Smooth muscle cell (in vitro differentiated cells): ENCODE results near the genes MEIOC and C1QL1.

DNA sequence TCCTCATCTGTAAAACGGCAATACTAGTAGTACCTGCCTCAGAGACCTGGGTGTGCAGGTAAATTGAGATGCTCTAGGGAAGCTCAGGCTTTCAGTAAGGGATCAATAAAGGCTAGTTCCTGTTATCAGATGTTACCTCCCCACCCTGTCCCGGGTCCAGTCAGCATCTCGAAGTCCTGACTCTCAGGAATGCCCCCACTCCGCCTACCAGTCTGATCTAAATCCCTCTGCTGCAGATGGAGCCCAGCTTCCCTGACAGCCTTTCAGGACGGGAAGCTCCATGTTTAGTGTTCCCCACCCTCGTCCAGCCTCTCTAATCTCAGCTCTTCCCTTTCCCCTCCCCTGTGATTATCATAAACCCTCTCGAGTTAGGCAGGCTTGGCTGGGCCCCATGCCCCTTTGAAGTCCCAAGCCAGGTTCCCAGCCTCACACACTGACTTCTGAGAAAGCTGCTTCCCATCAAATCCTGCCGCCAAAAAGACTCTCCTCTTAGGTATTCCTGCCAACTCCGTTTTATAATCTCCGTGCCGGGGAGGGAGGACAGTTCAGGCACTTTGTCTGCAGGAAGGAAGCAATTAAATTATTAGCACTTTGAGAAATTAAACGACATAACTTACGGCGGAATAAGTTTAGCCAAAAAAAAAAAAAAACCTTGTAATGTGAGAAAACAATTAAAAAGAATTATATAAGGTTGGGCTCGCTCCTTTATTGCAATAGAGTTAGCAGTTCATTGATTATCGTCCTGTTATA, 16.6 kb upstream of the ETV4 start:
- RAMPAGE, long total RNA = no peak

DNA sequence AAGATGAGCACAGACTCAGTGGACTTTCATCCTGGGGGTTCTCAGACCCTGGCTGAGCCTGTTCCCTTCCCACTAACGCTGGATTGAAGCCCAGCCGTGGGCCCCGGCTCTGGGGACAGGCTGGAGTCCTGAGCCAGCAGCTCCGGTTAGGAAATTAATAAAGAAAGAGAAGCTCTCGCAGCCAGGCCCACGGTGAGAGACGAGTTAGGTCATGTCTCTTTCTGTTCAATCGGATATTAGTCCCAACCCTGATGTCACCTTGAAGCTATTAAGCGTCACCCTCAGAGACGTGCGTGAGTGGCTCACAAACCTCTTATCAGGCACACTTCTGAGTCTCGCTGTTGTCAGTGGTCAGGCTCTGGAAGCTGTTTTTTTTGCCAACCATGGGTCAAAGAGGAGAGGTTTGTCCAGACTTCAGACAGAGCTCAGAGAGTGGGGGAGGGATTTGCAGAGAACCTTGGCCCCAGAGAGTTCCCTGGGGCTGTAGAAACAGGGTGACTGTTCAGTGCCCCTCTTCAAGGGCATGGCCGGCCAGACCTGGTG, 27.0 kb downstream of the MEOX1 start:
- RAMPAGE, long total RNA = no peak

GRCh38 chr17:43665857-43666268, 4.1 kb upstream of the MEOX1 start:
- RAMPAGE, long total RNA = no peak

- RAMPAGE, long total RNA = no peak
Measured at GRCh38 chr17:43917132-43917704, 9.9 kb upstream of the MPP2 start.

- RAMPAGE, long total RNA = no peak
Measured at GRCh38 chr17:44079852-44080708, 9.5 kb downstream of the G6PC3 start.

DNA sequence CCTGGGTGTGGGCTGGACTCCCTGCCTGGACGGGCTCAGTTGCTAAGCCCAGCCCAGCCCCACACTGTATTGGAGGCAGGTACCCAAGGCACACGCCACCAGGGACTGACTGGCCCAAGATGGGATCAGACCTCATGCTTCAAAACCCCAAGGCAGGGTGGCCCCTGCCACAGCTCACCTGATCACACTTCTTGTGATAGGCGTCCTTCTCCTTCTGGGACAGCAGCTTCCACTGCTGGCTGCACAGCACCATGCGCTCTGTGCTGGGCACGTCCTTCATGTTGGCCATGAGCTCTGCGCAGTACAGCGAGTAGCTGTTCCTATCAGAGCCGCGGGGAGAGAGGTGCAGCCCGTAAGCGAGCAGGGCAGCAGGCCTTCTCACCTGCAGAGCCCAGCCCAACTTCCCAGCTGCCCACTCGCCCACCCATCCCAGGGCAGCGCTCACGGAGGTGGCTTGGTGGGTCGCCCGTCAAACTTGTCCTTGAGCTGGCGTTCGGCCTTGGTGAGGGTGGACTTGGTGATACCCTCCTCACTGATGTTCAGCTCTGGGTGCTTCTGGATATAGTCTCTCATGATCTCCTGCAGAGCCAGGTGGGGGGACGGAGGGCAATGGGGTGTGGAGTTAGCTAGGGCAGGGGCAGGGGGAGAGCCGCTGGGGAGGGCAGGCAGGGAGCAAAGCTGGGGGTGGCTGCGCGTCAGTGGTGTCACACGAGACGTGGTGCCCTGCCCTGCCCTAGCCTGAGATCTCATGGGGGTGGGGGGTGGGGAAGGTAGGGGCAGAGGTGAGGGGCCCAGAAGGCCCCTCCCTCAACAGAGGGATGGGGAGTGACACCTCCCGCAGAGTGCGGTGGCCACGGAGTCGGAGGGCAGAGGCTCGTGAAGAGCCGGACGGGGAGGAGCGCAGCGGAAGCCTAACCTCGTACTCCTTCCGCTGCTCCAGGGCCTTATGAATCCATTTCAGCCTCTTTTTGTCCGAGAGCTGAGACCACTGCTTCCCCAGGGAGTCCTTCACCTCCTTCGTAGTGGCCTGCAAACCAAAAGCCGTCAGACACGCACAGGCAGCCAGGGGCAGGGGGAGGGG, 7.7 kb downstream of the UBTF start:
- RAMPAGE, long total RNA = no peak

DNA sequence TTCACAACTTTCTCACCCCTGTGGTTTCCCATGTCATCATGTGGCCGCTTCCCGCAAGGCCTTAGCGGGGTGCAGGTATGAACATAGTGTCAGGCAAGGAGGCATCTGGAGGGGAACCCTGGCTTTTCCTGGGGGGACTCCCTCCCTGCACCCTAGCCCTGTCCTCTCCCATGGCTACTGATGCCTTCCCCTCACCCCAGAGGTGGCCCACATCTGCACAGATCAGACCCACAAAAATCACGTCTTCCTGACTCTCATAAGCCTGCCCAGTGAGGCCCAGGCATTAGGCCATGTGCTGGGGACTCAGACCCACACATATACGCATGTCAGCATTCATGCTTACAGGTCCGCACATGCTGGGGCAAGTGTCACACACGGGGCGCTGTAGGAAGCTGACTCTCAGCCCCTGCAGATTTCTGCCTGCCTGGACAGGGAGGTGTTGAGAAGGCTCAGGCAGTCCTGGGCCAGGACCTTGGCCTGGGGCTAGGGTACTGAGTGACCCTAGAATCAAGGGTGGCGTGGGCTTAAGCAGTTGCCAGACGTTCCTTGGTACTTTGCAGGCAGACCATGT, 3.6 kb downstream of the GRN start:
- RAMPAGE, long total RNA = no peak

DNA sequence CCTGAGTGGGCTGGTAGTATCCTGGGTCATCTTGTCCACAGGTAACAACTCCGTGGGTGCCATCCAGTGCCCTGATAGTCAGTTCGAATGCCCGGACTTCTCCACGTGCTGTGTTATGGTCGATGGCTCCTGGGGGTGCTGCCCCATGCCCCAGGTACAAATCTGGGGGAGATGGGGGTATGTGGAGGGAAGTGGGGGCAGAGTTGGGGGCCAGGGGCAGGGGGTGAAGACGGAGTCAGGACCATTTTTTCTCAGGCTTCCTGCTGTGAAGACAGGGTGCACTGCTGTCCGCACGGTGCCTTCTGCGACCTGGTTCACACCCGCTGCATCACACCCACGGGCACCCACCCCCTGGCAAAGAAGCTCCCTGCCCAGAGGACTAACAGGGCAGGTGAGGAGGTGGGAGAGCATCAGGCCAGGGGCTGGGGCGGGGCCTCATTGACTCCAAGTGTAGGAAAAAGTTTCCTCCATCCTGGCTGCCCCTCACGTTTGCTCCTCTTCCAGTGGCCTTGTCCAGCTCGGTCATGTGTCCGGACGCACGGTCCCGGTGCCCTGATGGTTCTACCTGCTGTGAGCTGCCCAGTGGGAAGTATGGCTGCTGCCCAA, 5.2 kb downstream of the GRN start:
- RAMPAGE, long total RNA = no peak

- RAMPAGE, long total RNA = no peak
Measured at GRCh38 chr17:44374512-44375229, 11.0 kb upstream of the FAM171A2 start.

DNA sequence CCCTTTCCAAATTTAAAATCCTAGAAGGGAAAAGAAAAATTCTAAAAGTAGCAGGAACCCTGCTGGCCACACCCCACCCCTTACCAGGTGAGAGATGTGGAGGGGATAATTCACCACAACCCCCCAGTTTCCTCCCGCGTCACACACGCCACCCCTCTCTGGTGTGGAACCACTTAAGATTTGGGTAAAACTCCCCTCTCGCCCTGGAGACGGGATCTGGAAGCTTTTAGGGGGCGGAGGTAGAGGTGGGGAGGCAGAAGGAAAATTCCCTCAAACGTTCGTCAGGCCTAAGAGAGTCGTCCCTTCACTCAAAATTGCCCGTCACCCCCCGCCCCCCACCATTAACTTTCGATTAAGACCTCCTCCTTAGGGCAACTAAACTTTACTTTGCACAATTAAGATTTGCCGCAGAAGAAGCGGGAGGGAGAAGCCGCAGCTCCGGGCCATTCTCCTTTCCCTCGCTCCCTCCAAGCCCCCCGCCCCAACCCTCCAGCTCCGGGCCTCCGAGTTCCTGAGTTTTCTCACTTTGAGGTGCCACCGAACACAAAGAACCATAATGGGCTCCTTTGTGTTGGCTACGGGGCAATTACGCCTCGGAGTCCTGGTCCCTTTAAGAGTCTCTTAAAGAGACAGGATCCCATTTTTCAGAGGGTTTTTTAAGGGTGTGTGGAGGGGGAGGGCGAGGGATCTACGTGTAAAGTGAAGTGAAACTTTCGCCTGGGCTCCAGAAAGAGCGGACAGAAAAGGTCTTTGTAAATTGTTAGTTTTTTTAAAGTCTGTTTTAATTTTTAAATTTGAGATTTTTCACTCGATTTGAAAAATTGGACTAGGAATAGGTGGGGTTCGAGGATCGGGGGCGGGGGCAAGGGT, 953 bp upstream of the FZD2 start:
- RAMPAGE, long total RNA = no peak

DNA sequence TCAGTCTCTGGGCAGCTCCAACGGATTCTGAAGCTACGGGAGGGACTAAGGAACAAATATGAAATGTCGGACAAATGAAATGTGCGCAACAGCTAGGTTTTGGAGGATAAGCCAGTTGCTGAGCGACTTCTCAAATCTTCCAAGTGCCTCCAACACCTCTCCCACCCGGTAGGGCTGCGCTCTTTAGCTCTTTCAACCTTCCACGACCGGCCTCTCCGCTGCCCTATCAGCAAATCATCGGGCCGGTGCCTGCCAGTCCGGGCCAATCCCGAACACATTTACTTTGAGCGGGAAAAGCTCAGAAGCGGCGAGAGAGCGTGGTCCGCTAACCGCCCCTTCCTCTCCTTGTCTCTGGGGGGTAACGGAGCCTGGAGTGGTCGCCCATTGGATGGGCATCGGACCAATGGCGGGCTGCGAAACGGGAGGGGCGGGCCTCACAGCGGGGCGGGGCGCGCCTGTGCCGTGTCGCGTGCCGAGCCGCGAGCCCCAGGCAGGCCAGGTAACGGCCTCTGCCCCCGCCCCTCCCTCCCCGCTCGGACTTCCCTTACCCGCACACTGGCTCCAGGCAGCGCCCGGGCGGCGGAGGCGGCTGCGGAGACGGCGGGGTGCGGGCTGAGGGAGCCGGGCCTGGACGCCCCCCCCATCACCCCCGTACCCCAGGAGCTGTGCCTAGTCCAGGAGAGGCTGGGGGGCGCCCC, at the start of gene MEIOC:
Gene MEIOC (plus strand): TSS at position 553 of the 698 bp plus-strand sequence.
- RAMPAGE, long total RNA = no peak

DNA sequence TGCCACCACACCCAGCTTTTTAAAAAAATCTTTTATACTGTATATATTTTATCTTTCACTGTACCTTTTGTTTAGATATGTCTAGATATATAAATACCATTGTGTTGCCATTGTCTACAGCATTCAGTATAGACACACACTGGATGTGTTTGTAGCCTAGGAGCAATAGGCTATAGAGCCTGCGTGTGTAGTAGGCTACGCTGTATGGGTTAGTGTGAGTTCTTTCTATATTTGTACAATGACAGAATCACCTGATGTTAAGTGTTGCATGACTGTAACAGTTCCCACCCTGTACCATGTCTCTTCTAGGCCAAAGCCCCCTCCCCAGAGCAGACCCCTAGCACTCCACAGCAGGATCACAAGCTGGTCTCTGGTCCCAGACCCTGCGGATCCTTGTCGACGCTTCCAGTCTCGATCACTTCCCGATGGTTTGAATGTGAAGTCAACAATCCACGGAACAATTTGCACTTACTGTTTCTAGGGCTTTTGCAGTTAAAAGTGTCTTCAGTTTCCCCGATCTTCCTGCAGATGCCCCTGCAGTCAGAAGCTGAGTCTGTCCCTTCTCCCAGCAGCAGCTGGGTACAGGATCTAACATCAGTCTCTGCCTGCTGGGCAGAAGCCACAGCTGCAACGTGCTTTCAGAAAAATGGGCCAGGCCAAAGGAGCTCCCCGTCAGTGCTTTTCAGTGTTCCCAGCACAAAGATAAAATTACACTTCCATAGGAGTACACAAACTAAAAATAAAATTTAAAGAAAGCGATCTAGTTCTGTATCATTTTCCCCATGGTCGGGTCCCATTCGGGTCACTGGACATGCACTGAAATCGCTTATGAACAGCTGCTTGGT, 35.3 kb downstream of the ADAM11 start:
- RAMPAGE, long total RNA = no peak

- RAMPAGE, long total RNA = no peak
Measured at GRCh38 chr17:44948112-44948443, 505 bp upstream of the KIF18B start.

DNA sequence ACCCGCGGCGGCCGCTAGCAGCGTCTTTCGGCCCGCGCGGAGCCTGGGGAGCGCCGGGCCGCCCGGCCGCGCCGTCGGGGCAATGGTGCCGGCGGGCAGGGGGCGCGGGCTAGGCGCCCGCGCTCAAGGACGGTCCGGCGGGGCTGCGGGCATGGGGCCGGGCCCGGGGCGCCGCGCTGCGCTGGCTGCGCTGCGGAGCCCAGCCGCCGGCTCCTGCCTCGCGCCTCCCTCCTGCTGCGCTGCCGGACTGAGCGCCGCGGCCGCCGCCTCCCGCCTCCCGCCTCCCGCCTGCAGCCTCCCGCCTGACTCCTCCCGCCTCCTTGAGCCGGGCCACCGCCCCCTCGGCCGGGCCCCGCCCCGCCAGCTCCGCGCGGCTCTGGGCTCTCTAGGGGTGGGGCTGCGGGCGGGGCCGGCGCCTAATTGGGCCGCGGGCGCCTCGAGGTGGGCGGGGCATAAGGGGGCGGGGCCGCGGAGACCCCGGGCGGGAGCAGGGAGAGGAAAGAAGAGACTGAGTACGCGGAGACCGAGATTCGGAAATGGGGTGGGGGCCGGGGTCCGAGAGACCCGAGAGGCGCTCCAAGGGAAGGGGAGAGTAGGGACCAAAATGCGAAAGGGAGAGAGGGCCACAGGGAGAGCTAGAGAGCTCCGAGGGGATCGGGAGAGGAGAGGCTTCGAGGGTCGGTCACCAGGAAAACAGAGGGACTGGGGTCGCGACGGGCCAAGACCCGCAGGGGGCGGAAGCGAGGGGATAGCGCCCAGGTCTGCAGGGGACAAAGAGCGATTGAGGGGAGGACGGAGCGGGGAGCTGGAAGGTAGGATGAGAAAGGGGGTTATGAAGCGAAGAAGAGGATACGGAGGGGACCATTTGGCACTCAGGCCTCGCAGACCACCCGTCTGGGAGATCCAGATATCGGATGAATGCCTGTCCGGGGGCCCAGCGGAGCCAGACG, at the start of gene C1QL1:
Gene C1QL1 (minus strand): TSS at position 249 of the 950 bp plus-strand sequence.
- RAMPAGE, long total RNA = no peak

DNA sequence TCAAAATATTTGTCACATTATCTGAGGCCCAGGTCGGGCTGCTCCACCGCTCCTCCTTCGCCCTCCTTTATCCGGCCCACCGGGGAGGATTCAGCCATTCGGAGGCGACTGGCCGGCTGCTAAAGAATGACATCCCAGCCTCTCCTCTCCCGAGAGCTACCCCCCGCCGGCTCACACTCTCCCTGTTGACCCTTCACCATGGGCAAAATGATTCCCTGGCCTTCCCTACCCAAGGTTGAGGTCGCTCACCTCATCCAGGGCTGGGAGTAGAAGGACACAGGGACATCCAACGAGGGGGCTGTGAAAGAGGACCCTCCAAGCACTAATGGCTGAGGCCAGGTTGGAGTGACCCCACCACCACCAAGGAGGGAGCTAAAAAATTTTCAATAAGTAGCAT, 1.4 kb upstream of the C1QL1 start:
- RAMPAGE, long total RNA = no peak

DNA sequence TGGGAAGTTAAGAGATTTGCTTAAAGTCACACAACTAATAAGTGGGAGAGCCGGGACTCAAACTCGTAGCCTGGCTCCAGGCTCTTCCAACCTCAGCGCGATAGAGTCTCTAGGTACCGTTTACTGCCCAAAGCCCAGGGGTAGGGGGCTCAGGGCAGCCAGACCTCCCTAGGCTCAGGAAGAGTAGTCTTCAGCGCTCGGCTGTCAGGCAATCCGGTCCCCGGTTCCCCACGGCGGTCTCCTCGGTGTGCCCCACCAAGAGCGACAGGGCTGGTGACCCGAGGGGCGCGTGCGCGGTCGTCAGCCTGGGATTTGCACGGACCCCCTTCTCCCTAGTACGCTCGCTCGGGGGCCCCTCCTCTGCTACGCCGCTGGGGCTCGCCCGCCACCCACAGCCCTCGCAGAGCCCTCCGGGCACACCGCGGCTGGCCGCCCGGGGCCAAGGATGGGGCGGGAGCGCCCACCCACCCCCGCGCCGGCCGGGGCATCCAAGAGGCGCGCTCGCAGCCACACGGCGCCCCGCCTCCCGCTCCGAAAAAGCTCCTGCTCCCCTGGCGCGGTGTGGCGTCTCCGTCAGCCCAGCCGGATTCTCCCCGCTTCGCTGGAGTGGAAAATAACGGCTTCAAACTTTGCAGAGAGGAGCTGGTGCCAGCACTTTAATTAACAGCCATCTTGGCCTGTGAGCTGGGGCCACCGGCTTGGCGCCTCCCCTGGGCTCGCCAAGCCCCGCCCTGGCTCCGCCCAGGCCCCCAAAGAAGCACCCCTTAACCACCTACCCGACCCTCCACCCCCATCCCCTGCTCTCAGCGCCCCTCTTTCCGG, 2.1 kb upstream of the C1QL1 start:
- RAMPAGE, long total RNA = no peak

DNA sequence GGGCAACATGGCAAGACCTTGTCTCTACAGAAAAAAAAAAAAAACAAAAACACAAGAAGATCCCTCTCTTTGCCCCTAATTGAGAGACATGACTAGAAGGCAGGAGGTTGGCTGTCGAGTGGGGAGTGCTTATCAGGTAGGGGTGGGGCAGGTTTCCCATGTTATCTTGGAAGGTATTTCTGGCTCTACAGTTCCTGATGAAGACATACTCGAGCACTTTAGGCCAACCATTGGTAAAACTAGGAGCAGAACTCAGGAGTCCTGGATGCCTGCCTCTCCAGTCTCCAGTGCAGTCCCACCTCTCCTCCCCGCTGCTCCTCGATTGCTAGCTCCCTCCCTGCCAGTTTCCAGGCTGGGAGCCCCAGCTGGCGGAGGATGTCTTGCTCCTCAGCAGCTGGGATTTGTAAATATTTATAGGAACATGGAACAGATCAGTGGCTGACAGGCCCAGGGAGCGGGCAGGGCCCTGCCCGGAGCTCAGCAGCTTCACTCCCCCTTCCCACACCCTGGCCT, 11.3 kb upstream of the C1QL1 start:
- RAMPAGE, long total RNA = no peak

DNA sequence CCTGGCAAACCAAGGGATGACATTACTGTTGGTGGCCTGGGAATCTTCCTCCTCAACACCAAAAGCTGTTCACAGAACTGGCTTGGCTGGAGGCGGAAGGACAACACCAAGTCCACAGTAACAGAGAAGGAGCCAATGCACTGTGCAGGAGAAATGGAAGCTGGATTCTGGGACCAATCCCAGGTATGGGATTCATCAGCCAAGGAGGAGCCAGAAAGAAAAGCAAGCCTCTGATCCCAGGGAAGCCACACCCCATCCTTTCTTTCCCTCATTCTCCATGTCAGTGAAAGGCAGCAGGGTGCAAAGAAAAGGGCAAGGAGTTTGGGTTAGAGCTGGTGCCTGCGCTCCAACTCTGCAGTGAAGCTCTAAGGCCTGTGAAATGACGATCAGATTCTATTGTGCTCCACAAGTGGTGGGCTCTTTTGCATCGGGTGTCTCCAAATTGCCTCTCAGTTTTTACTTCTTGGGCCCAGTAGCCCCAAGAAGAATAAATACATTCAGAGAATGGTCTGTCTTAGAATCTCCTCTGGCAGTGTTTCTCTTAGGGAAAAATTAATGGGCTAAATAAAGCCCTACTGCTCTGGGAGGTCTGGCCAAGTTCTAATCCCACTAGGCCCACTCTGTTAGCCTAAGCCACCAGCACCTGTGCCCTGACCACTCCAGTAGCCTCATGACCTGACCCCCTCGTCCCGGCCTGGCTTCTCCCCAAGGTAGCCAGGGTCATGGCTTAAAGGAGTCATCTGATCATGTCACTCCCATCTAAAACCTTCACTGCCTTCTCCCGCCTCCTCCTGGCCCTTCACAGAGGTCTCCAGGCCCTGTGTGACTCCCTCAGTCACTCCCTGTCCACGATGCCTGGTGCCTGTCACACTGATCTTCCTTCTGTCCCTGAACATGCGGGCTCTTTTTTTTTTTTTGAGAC, 10.8 kb downstream of the DCAKD start:
- RAMPAGE, long total RNA = no peak

GRCh38 chr17:45092863-45093555, 31.9 kb downstream of the NMT1 start:
- RAMPAGE, long total RNA = no peak

DNA sequence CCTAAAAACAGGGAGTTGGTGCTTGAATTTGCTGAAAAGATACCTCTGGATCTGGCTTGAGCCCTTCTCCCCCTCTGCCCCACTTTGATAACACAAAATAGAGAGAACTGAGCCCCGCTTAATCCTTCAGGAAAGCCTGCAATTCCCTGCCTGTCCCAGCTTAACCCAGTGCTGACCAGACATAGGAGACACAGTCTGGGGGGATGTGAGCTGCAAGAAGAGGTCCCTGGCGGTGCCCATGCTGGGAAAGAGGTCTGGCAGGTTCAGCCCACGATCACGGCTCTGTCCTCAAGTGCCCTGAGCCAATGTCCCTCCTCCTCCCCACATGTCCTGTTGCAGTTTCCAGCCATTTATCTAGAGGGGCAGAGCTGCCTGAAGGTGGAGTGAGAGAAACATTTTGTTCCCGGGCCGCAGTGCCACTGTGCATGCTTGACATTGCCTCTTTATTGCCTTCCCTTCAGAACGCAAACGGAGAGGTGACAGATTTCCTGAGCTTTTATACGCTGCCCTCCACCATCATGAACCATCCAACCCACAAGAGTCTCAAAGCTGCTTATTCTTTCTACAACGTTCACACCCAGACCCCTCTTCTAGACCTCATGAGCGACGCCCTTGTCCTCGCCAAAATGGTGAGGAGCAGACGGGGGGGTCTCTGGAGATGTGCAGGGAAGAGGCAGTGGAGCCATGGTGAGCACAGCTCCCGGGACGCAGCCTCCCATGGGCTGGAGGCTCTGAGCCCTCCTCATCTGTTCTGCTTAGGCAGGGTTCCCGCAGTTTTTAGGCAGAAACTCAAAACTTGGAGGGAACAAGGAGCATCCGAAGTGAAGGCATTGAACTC, 28.8 kb downstream of the PLCD3 start:
- RAMPAGE, long total RNA = no peak